Anterior vena cava (tissue), 1 donor: Measurements from ENCODE around the genes CFAP73 and SDS.

DNA sequence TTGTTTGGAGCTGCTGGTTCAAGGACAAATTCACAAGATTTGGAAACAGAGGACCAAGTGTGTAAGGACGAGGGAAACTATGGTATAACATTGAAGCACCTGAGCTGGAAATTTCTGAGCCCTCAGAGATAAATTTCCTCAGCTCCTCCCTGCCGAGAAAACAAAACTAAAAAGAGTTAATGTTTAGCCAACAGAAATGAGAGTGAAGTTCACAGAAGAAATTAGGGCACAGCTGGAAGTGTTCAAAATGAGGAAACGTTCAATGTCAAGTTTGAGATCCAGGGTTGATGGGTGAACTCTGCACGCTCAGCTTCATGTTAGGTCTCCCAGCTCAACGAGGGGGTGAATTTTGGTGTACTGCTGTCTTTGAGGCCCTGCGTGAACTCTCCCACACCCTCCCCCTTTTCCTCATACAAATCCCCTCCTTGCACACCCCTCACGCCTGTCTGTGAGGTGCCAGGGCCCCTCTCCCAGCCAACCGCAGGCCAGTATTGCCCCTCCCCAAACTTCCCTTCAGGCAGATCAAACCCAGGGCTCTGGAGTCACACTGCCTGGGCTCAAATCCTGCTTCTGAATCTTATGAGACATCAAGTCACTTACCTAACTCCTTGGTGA lies 13.3 kb upstream of the OAS3 start:
- PRO-cap = no peak

DNA sequence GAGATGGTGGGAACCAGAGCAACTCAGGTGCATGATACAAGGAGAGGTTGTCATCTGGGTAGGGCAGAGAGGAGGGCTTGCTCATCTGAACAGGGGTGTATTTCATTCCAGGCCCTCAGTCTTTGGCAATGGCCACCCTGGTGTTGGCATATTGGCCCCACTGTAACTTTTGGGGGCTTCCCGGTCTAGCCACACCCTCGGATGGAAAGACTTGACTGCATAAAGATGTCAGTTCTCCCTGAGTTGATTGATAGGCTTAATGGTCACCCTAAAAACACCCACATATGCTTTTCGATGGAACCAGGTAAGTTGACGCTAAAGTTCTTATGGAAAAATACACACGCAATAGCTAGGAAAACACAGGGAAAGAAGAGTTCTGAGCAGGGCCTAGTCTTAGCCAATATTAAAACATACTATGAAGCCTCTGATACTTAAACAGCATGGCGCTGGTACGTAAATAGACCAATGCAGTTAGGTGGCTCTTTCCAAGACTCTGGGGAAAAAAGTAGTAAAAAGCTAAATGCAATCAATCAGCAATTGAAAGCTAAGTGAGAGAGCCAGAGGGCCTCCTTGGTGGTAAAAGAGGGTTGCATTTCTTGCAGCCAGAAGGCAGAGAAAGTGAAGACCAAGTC lies 6.0 kb upstream of the OAS2 start:
- PRO-cap = no peak

DNA sequence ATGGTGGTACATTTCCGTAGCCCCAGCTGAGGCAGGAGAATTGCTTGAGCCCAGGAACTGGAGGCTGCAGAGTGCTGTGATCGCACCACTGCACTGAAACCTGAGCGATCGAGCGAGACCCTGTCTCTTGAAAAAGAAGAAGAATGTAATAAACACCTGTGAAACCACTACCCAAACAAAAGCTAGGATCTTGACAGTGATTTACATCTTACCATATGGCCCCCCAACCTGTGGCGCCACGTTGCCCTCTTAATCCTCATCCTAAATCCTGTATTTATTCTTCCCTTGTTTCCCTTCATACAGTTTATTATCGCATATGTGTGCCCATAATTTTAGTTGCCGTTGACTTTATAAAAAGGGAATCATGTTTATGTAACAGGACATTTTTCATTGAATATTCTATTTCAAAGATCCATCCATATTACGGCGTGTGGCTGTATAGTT lies 5.6 kb upstream of the DTX1 start:
- PRO-cap = no peak

DNA sequence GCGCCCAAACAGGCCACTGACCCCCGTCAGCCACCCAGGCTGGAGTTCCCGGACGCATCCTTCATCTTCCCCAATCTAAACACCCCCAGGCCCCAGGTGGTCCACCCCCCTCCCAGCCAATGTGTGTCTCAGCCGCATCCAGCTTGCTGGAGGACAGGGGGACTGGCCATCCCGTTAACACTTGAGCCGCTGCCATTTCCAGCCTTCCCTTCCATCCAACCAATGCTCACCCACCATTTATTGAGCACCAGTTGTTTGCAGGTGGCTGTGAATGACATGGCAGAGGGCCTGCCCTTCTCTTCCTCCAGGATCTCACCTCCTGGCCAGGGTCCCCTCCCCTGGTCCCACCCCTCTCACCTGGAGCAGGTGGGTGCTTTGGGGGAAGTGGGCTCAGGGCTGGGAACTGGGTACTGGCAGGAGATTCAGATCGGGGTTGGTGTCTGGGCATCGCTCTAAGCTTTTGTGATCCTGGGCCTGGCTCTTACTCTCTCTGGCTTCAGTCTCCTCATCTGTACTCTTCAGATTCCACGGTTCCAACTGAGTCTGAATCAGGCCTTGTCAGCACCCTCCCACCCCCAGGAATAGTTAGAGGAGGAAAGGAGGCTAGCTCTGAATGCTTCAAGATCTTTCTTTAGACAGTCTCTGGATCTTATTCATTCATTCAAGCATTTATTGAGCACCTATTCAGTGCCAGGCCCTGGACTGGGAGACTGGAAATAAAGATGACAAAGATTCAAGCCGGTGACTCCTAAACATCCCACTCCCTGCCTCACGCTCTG lies 563 bp upstream of the DTX1 start:
- PRO-cap = no peak

GRCh38 chr12:113070919-113071581 lies 14.5 kb downstream of the DTX1 start:
- PRO-cap = no peak

GRCh38 chr12:113149290-113150215 lies at the start of gene CFAP73:
CFAP73 (plus strand) TSS chr12:113149724.
- PRO-cap = no peak

GRCh38 chr12:113184362-113185195 lies 699 bp downstream of the DDX54 start:
- PRO-cap = bidirectional peak, plus-strand start at chr12:113185032, minus-strand start at chr12:113184717

DNA sequence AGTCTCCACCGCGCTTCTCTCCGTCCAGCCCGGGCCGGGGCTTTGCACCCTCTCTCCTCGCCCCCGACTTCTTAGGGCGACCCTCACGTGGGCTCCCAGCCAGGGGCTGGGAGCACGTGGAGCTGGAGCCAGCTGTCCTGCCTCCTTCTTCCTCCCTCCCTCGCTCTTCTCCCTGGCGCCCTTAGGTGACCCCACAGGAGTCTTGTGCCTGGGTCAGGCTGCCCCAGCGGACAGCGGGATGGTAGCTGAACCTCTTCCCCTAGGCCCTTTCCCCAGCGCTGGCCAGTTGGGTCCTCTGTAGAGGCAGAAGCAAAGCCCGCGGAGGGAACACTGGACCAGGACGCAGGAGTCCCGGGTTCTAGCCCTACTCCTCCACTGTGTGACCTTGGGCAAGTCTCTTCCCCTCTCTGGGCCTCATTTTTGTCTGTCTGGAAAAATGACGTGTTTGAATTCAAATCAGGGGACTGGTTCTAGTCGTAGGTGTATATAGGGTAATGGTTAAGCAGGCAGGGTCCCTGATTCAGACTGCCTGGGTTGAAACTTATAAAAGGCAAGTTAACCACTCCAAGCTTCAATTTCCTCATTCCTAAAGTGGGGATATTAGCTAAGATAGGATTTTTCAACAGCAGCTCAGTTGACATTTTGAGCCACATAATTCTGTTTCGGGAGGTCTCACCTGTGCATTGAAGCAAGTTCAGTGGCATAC lies 654 bp downstream of the TPCN1 start:
- PRO-cap = bidirectional peak, plus-strand start at position 196 of the sequence, minus-strand start at position 174 of the sequence

- PRO-cap = no peak
Measured at GRCh38 chr12:113348879-113349634, 9.3 kb upstream of the PLBD2 start.

- PRO-cap = no peak
Measured at GRCh38 chr12:113390682-113391293, 12.9 kb downstream of the SDS start.

DNA sequence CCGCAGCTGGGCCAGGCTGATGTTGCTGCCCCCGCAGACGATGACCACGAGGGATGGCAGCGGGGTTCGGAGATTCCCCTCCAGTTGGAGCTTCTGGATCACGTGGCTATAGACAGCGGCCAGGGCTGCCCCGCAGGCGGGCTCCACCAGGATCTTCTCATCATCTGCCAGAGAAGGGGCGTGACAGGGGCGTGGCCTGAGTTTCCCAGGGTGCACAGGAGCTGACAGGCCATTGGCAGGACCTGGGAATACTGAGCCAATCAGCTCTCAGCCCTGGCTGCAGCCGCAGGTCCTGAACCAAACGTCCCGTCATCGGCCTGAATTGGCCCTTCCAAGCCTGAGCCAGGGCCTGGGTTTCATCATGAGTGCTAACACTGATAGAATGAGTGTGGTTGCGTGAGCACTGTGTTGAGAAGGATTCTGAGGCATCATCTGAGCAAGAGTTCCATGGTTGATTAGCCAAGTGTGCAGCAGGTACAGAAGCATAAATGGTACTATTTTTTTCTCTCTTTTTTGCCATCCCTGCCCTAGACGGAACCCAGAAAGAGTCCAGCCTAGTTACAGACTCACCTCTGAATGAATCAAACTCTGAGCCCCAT lies 10.6 kb downstream of the SDS start:
- PRO-cap = no peak

GRCh38 chr12:113403619-113404182 lies at the start of gene SDS:
SDS (minus strand) TSS chr12:113403887.
- PRO-cap = no peak

DNA sequence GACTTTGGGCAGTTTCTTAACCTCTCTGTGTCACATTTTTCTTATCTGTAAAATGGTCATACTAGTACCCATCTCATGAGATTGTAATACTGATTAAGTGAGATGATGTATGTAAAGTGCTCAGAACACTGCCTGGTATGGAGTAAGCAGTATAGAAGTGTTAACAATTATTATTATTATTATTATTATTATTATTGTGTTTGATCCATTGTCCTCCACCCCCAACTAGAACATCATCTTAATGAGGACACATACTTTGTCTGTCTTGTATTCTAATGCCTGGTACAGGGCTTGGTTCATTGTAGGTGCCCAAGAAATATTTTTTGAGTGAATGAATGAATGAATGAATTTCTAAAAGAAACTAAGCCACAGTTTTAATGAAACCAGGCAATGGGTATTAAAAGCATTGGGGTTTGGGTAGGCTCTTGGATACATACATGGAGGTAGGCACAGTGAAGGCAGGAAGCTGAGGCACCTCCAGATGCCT lies 145.4 kb upstream of the LHX5 start:
- PRO-cap = unidirectional peak, minus-strand start at position 227 of the sequence

- PRO-cap = no peak
Measured at GRCh38 chr12:114655773-114656610, 28.0 kb downstream of the TBX3 start.

DNA sequence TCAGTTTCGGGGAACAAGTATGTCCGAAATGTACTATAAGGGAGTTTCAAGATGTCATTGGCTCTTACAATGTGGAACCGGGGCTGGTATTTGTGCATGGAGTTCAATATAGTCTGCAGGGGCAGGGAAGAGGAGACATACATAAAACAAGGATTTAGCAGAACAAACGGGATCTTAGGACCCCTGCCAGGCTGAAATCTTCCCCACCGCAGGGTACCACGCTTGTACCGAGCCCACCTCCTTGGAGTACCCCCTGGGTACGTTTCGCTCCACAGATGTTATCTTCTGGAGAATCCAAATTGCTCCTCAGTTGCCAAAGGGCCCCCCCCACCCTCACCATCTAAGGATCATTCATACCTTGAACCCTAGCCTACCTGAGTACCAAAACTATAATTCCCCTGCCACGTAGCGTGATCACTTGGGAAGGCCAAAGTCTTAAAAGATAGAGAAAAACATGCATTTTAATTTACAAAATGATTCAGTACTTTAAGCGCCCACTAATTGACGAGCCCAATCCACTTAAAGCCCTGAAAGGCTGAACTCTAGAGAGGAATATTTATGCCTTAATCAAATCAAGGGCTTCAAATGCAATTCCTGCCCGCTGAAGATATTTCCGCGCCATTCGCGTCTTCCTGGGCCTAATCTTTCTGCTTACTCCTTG lies 4.3 kb downstream of the TBX3 start:
- PRO-cap = no peak

- PRO-cap = no peak
Measured at GRCh38 chr12:114773901-114774391, 90.0 kb upstream of the TBX3 start.

DNA sequence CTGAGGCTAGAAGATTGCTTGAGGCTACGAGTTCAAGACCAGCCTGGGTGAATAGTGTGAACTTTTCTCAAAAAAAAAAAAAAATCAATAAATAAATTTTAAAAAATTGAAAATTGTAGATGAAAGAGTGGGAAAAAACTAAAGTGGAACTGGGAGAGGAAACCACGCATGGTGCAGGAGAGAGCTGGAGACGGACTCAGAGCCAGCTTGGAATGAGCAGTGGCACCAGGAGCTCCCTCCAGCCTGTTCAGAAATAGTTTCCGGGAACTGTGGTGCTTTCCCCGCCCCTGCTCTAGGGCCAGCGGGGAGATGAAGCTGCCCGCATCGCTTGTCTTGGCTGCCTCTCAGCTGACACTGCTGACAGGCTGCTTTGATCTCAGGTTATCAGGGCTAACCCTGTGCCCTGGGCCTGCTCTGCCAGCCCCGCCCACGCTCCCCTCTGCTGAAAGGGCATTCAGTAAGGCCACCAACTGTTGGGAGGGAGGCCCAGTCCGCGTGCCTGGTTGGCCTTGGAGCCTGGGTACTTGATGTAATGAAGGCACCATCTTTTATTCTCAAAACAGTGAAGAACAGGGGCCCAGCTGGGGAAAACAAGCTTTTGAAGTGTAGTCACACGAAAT lies 115.6 kb upstream of the TBX3 start:
- PRO-cap = no peak

DNA sequence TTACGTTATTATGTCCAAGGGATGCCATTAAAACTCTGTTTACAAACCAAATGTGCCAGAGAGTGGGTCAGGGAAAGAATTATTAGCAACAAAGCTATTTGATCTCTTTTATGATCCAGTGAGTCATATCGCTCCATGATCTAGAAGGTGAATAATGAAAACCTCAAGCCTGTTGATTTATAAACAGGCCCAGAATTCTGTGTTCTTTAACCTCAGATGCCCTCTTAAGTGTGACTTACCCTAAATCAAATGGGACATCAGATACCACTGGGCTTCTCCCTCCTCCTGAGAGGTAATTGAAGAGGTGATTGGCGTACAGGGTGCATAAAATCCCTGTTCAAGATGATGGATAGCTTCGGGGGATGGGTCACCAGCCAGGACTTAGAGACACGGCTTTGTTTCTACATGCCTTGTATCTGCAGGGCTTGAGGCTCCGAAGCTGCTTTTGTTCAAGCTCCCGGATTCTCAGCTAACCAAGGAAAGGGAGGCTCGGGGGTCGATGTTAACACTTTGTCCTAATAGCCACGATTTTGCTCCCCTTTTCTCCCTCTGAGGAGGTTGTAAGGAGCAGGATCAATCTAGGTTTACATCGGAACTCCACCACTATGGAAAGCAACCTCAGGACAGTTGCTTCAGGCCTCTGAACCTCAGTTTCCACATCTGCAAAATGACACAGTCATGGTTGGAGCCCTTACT lies 230.5 kb upstream of the TBX3 start:
- PRO-cap = no peak

DNA sequence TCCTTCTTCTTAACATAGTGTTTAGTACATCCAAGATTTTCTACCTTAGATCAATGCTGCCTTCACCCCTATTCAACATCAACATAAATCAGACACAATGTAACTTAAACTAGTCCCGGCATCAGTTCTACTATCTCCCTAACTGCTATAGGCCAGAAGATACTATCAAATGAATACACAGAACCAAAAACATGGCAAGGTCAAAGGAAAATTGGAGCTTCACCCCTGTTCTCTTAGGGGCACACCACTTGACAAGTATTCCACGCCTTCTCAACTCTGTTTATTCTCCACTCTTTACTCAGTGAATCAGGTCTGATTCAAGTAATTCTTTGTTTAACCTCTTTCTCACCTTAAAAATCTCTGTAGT lies 249.0 kb downstream of the MED13L start:
- PRO-cap = no peak

- PRO-cap = no peak
Measured at GRCh38 chr12:116157207-116158221, 120.0 kb downstream of the MED13L start.